GM12878 (cell line): Measurements from ENCODE around the genes UGT1A3, MROH2A and ARL4C.

- RAMPAGE, long total RNA: no peak
- RRBS, 2 experiments: no CpG with 5 or more reads among the region's 13 CpGs
CAGE:
- cytosol, long polyA minus RNA: no peak
- cytosol, long polyA plus RNA: no peak
- long polyA plus RNA: no peak
- nucleolus, long total RNA: no peak
- nucleus, long polyA plus RNA: no peak
- nucleus, long total RNA: no peak
Observed at GRCh38 chr2:233348833-233349631, 5.3 kb upstream of the DGKD start.

DNA sequence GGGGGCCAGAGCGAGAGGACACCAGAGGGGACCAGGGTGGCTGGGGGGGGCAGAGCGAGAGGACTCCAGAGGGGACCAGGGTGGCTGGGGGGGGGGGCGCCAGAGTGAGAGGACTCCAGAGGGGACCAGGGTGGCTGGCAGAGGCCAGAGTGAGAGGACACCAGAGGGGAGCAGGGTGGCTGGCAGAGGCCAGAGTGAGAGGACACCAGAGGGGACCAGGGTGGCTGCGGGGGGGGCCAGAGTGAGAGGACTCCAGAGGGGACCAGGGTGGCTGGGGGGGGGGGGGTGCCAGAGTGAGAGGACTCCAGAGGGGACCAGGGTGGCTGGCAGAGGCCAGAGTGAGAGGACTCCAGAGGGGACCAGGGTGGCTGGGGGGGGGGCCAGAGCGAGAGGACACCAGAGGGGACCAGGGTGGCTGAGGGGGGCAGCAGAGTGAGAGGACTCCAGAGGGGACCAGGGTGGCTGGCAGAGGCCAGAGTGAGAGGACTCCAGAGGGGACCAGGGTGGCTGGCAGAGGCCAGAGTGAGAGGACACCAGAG lies 42.7 kb downstream of the DGKD start:
- RAMPAGE, long total RNA: no peak
- RRBS, 2 experiments: no CpG with 5 or more reads among the region's 5 CpGs
CAGE:
- cytosol, long polyA minus RNA: no peak
- cytosol, long polyA plus RNA: no peak
- long polyA plus RNA: no peak
- nucleolus, long total RNA: no peak
- nucleus, long polyA plus RNA: no peak
- nucleus, long total RNA: no peak

DNA sequence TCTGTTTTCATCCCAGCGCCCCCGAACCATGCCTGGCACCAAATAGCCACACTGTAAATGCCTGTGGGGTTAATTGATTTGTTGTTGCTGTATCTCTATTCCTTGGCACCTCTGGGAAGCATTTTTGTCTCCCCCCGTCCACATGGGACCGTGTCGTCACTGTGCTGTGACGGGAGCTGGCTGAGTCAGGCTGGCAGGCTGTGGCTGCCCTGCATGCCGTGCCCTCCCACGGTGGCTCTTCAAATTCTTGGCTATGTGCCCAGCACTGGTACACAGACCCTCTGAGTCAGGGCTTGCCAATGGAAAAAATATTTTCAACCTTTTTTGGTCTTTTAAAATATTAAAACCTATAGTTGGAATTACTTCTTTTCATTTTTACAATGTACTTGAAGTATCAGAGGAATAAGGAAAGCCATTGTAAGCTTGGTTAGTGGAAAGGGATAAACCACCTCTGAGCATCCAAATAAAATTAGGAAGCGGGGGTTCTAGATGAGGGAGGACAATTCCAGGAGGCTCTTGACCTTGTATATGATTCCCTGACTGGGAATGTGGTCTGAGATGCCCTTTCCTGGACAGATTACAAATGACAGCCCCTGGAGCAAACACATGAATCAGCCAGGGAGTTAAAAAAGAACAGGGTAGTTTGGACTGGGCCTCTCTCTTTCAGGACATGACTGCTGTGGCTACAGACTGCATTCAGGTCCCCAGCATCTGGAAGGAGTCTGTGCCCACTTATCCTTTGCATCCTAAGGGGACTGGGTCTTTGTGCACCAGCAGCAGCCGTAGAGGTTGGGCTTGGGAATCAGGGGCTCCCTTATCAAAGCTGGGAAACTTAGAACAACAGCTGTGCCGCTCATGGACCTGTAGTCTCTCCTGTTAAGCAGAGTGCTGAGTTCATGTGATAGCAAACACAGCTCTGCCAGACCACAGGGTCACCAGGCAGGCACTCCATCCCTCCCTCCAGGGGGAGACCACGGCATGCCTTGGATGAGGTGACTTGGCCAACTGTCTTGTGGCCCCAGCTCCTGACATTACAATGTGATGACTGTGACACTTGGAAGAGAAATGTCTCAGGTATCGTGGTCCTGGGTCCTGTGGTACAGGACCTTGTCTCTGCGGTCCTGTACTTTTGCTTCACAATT lies 59.6 kb downstream of the DGKD start:
- RAMPAGE, long total RNA: no peak
- RRBS, 2 experiments: no CpG with 5 or more reads among the region's 14 CpGs
CAGE:
- cytosol, long polyA minus RNA: no peak
- cytosol, long polyA plus RNA: no peak
- long polyA plus RNA: no peak
- nucleolus, long total RNA: no peak
- nucleus, long polyA plus RNA: no peak
- nucleus, long total RNA: no peak

DNA sequence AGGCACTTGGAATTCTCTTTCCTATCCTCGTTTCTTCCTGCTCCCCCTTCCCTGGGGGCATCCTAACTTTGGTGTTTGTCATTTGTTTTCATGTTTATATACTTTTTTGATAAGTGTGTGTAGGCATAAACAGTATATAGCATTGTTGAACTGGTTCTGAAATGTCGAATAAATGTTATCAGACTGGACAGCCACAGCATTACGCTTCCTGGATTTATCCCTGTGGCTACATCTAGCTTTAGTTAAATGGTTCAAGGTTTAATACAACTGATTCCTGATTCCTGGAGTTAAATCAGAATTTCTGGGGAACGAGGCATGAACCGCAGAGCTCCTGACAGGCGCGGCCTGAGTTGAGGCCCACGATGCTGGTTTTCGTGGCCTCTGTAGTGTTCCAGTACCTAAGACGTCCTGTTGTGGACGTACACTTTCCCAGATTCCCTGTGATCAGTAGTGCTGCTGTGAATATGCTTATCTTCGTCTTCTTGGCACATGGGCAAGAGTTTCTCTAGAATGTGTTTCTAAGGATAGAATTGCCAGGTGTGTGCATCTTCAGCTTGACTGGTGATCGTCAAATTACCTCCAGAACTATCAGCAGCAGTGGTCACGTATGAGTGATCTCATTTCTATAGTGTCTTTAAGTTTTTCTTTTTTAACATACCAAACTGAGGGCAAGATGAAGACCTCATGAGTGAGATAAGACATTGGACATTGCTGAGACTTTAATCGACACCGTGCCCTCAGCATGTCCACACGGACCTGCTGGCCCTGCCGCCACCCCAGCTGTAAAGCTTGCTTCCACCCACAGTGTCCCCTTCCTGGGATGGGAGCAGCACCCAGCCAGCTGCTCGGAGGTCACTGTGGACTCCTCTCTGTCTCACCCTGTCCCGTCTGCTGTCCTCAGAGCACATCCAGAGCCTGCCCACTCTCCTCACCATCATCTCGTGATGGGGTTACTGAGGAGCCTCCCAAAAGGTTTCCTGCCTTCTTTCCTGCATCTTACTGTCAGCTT lies 66.4 kb downstream of the DGKD start:
- RAMPAGE, long total RNA: no peak
- RRBS, 2 experiments: no CpG with 5 or more reads among the region's 21 CpGs
CAGE:
- cytosol, long polyA minus RNA: no peak
- cytosol, long polyA plus RNA: no peak
- long polyA plus RNA: no peak
- nucleolus, long total RNA: no peak
- nucleus, long polyA plus RNA: no peak
- nucleus, long total RNA: no peak

GRCh38 chr2:233423190-233423862 lies 69.0 kb downstream of the DGKD start:
- RAMPAGE, long total RNA: no peak
- RRBS, 2 experiments: no CpG with 5 or more reads among the region's 12 CpGs
CAGE:
- cytosol, long polyA minus RNA: no peak
- cytosol, long polyA plus RNA: no peak
- long polyA plus RNA: no peak
- nucleolus, long total RNA: no peak
- nucleus, long polyA plus RNA: no peak
- nucleus, long total RNA: no peak

- RAMPAGE, long total RNA: no peak
- RRBS, 2 experiments: no CpG with 5 or more reads among the region's 18 CpGs
CAGE:
- cytosol, long polyA minus RNA: no peak
- cytosol, long polyA plus RNA: no peak
- long polyA plus RNA: no peak
- nucleolus, long total RNA: no peak
- nucleus, long polyA plus RNA: no peak
- nucleus, long total RNA: no peak
Observed at GRCh38 chr2:233447880-233448625, 93.8 kb downstream of the DGKD start.

GRCh38 chr2:233557415-233557910 lies 9.1 kb downstream of the USP40 start:
- RAMPAGE, long total RNA: no peak
- RRBS, 2 experiments: no CpG with 5 or more reads among the region's 1 CpG
CAGE:
- cytosol, long polyA minus RNA: no peak
- cytosol, long polyA plus RNA: no peak
- long polyA plus RNA: no peak
- nucleolus, long total RNA: no peak
- nucleus, long polyA plus RNA: no peak
- nucleus, long total RNA: no peak

DNA sequence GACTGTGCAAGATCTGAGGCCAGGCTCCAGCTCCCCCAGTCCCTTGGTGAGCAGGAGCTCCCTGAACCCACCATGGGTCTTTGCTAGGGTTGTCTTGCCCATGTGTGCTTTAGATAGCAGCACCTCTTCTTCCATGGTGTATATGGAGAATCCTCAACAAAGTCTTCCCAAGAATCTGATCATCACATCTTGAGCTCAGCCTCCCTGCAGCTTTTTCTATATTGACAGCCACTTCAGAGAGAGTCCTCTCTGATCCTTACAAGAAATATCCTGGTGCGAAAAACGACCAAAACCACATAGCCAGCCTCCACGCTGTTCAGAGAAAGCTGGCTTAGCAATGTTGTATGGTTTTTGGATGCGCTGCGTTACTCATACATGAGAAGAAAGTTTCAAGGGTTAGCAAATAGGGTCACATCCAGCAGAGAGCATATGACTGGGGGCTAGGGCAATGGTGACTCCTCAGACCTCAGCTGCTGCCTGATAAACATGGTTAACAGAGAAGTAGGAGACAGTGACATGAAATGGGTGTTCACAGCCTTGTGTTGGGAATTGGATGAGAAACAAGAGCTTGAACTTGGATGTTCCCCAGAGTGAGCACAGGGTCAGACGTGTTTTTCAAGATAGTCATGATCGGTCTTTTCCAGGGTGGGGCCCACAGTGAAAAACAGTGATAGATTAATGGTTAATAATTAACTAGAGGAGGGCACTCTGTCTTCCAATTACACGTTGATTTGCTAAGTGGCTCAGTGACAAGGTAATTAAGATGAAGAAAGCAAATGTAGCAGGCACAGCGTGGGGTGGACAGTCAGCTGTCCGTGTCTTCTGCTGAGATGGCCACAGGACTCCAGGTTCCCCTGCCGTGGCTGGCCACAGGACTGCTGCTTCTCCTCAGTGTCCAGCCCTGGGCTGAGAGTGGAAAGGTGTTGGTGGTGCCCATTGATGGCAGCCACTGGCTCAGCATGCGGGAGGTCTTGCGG lies at the start of gene UGT1A3:
UGT1A3 (plus strand) TSS at position 746 of the 977 bp plus-strand sequence.
- RAMPAGE, long total RNA: no peak
- RRBS, 2 experiments: no CpG with 5 or more reads among the region's 13 CpGs
CAGE:
- cytosol, long polyA minus RNA: no peak
- cytosol, long polyA plus RNA: no peak
- long polyA plus RNA: no peak
- nucleolus, long total RNA: no peak
- nucleus, long polyA plus RNA: no peak
- nucleus, long total RNA: no peak

GRCh38 chr2:233745119-233745879 lies 14.8 kb upstream of the UGT1A1 start:
- RAMPAGE, long total RNA: no peak
- RRBS, 2 experiments: no CpG with 5 or more reads among the region's 5 CpGs
CAGE:
- cytosol, long polyA minus RNA: no peak
- cytosol, long polyA plus RNA: no peak
- long polyA plus RNA: no peak
- nucleolus, long total RNA: no peak
- nucleus, long polyA plus RNA: no peak
- nucleus, long total RNA: no peak

GRCh38 chr2:233778149-233778588 lies at the start of gene MROH2A:
TSS of gene MROH2A (plus strand) at chr2:233778330.
- RAMPAGE, long total RNA: no peak
- RRBS, 2 experiments: no CpG with 5 or more reads among the region's 2 CpGs
CAGE:
- cytosol, long polyA minus RNA: no peak
- cytosol, long polyA plus RNA: no peak
- long polyA plus RNA: no peak
- nucleolus, long total RNA: no peak
- nucleus, long polyA plus RNA: no peak
- nucleus, long total RNA: no peak

- RAMPAGE, long total RNA: no peak
- RRBS, 2 experiments: 70% methylated on average over 2 of the region's 21 CpGs; no CpG with 5 or more reads in 1 of the 2 experiments
CAGE:
- cytosol, long polyA minus RNA: no peak
- cytosol, long polyA plus RNA: no peak
- long polyA plus RNA: no peak
- nucleolus, long total RNA: no peak
- nucleus, long polyA plus RNA: no peak
- nucleus, long total RNA: no peak
Observed at GRCh38 chr2:233823192-233823884, 31.0 kb downstream of the HJURP start.

- RAMPAGE, long total RNA: no peak
- RRBS, 2 experiments: no CpG with 5 or more reads among the region's 10 CpGs
CAGE:
- cytosol, long polyA minus RNA: no peak
- cytosol, long polyA plus RNA: no peak
- long polyA plus RNA: no peak
- nucleolus, long total RNA: no peak
- nucleus, long polyA plus RNA: no peak
- nucleus, long total RNA: no peak
Observed at GRCh38 chr2:233832882-233833520, 21.3 kb downstream of the HJURP start.

DNA sequence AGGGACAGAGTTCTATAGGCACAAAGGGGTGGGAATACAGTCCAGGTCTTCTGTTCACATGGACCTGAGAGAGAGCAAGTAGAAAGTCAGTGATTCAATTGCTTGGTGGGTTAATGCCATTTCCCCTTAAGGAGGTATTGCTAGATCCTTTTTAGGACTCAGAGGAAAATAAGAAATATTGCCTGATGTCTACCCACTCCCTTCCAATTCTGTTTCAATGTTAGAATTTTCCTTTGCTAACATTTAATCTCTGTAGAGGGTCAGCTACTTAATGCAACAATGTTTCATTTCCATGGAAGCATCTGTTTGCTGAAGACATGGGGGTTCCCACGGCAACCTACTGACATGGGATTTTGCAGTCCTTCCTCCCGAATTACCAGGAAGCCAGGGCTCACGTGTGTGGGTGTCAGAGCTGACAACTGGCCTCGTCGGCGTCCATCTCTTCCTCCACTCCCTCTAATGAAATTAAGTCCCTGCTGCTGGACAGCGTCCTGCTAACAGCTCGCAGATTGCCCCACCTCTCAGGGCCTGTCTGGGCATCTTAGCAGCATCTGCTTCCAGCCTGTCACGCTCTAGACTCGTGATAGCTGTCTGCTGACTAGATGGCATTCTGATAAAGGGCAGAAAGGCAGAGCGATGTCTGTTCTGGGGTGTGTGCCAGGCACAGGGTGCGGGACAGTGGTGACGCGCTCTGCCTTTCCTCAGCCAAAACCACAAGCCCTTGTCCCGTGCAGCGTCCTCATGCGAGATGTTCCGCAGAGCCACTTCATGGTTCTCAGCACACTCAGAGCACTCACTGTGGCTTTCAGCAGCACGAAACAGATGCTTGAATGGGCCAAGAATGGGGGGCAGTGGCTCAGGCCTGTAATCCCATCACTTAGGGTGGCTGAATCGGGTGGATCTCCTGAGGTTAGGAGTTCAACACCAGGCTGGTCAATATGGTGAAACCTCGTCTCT lies 161.2 kb downstream of the ARL4C start:
- RAMPAGE, long total RNA: no peak
- RRBS, 2 experiments: no CpG with 5 or more reads among the region's 21 CpGs
CAGE:
- cytosol, long polyA minus RNA: no peak
- cytosol, long polyA plus RNA: no peak
- long polyA plus RNA: no peak
- nucleolus, long total RNA: no peak
- nucleus, long polyA plus RNA: no peak
- nucleus, long total RNA: no peak

DNA sequence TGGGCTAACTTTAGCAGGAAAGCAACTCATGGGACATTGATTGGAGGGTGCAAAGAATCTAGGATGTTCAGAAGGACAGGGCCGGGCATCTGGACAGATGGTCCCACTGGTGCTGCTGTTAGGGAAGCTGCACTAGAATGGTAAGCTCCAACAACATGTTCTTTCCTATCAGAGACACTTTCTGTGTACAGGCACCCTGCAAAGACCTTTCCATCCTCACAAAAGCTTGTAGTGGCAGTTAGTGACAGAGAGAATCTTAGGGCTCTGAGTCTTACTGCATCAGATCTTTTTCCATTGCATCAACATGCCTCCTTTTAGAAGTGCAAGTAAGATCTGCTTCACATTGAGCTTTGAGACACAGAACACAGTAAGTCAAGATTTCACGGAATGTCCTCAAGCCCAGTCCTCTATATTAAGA lies 52.7 kb downstream of the ARL4C start:
- RAMPAGE, long total RNA: no peak
- RRBS, 2 experiments: no CpG with 5 or more reads among the region's 2 CpGs
CAGE:
- cytosol, long polyA minus RNA: no peak
- cytosol, long polyA plus RNA: no peak
- long polyA plus RNA: no peak
- nucleolus, long total RNA: no peak
- nucleus, long polyA plus RNA: no peak
- nucleus, long total RNA: no peak

GRCh38 chr2:234459494-234459992 lies 37.3 kb downstream of the ARL4C start:
- RAMPAGE, long total RNA: no peak
- RRBS, 2 experiments: no CpG with 5 or more reads among the region's 6 CpGs
CAGE:
- cytosol, long polyA minus RNA: no peak
- cytosol, long polyA plus RNA: no peak
- long polyA plus RNA: no peak
- nucleolus, long total RNA: no peak
- nucleus, long polyA plus RNA: no peak
- nucleus, long total RNA: no peak

GRCh38 chr2:234493127-234493528 lies 3.8 kb downstream of the ARL4C start:
- RAMPAGE, long total RNA: no peak
- RRBS, 2 experiments: no CpG with 5 or more reads among the region's 4 CpGs
CAGE:
- cytosol, long polyA minus RNA: no peak
- cytosol, long polyA plus RNA: no peak
- long polyA plus RNA: no peak
- nucleolus, long total RNA: no peak
- nucleus, long polyA plus RNA: no peak
- nucleus, long total RNA: no peak

- RAMPAGE, long total RNA: no peak
- RRBS, 2 experiments: 6 to 11% methylated on average over 66 of the region's 115 CpGs
CAGE:
- cytosol, long polyA minus RNA: no peak
- cytosol, long polyA plus RNA: no peak
- long polyA plus RNA: no peak
- nucleolus, long total RNA: no peak
- nucleus, long polyA plus RNA: no peak
- nucleus, long total RNA: no peak
Observed at GRCh38 chr2:234496899-234497809, at the start of gene ARL4C. TSS of gene ARL4C (minus strand) at chr2:234497081.

DNA sequence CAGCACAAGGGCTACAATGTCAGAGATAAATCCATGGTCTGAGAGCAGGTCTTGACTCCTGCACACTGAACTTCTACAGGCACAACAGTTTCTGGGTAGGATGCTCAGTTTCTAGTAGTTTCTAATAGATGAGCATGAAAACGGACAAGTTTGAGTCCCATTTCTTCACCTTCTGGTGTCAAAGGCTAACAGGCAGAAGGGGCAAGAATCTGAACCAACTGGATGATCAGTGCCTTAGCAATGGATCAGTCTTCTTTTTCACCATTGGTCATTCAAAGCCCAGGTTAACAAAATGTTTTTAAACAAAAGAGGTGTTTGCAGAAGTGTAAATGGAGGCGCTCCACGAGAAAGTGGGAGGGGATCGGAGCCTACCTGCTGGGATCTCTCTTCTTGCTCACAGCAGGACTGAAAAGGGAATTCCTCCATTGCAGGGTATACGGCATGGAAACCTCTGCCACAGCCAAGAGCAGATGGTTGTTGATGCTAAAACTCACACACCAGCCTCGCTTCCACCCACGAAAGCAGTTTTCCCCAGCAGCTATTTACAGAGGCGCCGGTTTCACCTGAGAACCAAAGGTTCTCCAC lies 135.1 kb upstream of the ARL4C start:
- RAMPAGE, long total RNA: no peak
- RRBS, 2 experiments: no CpG with 5 or more reads among the region's 9 CpGs
CAGE:
- cytosol, long polyA minus RNA: no peak
- cytosol, long polyA plus RNA: no peak
- long polyA plus RNA: no peak
- nucleolus, long total RNA: no peak
- nucleus, long polyA plus RNA: no peak
- nucleus, long total RNA: no peak

DNA sequence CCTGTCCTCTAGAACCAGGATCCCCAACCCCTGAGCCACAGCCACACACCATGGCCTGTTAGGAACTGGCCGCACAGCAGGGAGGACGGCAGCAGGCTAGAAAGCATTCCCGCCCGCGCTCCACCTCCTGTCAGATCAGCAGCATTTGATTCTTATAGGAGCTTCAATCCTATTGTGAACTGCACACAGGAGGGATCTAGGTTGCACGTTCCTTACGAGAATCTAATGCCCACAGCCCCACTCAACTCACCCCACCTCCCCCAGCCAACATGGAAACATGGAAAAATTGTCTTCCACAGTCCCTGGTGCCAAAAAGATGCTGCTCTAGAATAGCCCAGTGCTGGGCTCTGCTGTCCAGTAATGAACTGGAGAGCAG lies 179.0 kb upstream of the SH3BP4 start:
- RAMPAGE, long total RNA: no peak
- RRBS, 2 experiments: no CpG with 5 or more reads among the region's 7 CpGs
CAGE:
- cytosol, long polyA minus RNA: no peak
- cytosol, long polyA plus RNA: no peak
- long polyA plus RNA: no peak
- nucleolus, long total RNA: no peak
- nucleus, long polyA plus RNA: no peak
- nucleus, long total RNA: no peak

GRCh38 chr2:234888326-234888994 lies 63.4 kb upstream of the SH3BP4 start:
- RAMPAGE, long total RNA: no peak
- RRBS, 2 experiments: no CpG with 5 or more reads among the region's 38 CpGs
CAGE:
- cytosol, long polyA minus RNA: no peak
- cytosol, long polyA plus RNA: no peak
- long polyA plus RNA: no peak
- nucleolus, long total RNA: no peak
- nucleus, long polyA plus RNA: no peak
- nucleus, long total RNA: no peak